T47D (cell line): Measurements from ENCODE around the genes HSPA8, OR8A1 and ROBO3.

DNA sequence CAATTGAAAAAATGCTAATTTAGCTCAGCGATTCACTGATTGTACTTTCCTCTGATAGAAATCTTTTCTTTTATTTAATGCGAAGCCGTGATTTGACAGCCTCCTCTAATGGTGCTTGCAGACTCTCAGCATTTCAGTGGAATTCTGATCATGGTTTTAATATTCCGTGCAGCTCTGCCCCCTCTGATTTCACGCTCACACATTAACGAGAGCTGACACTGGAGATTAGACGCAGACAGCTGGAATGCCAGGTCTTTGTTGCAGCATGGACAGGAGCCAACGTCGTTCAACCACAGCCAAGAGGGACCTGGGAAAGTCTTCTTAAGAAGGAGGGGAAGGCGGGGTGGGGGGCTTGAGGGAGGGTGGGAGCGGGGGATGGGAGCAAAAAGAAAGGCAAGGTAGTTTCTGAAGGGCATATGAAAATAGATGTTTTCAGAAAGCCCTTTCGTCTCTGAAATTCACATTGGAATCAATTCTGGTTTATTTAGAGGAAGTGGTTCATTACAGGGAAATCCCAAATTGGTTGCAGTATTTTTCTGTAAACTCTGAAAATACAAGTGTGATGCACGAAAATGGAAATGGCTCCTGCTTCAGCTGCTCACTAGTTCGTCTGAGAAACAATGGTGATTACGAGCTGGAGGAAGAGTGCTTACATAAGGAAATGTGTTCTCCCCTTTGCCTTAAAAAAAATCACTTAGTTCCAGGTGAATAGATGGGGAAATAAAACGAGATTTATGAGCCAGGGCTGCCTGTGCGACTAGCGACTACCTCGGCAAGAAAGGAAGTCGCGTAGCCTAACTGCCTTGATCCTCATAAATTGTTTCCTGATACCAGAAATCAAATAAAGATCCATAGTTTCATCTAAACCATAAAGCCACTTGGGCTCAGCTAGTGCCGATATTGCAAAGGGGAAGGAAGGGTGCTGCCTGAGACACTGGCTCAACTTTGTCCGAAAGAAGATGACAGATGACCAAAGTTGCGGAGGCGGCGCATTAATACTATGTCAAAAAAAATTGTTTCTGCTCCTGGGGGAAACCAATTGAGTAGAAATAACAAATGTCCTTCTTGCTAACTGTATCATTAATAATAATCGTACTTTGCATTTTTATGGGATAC lies 186.1 kb downstream of the BLID start:
- RRBS = no CpG with 5 or more reads among the region's 27 CpGs

GRCh38 chr11:121961139-121962000 lies 154.6 kb downstream of the BLID start:
- RRBS = no CpG with 5 or more reads among the region's 4 CpGs

DNA sequence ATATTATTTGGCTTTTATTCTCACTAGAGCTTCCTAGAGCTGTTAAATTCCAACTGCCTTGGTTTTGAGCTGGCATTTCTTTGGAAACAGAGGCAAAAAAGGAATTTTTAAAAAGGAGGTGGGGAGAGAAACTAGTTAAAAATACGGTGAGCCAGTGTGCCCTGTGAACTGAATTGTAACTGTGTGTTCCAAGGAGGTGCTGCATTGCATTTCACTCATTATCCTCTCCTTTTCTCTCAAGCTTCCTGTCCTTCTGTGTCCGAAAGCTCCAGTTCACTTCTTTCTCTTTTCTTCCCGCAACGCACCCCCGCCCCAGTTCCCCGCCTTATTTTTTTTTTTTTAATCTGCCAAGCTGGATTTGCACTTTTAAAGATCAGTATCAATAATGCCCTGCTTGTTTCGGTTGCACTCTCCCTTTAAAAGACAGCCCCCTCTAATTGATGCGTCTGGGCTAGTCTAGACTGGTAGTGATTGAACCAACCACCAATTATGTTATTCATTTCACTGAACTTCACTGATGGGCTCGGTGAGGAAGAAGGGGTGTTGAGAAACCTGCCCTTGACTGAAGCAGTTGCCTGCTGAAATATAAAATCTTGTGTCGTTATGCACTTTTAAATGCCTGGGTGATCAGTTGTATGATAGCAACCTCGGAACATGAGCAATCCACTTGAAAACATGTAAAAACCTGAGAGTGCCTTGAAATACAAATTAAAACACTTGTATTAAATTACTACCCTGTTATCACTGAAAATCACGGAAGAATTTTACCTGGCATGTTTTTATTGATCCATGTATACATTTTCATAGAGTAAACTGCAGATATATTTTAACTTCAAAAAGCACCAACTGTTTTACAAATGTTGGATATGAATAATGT lies 18.4 kb downstream of the BLID start:
- RRBS = no CpG with 5 or more reads among the region's 12 CpGs

- RRBS = no CpG with 5 or more reads among the region's 7 CpGs
Observed at GRCh38 chr11:122580531-122580851, 75.0 kb upstream of the UBASH3B start.

DNA sequence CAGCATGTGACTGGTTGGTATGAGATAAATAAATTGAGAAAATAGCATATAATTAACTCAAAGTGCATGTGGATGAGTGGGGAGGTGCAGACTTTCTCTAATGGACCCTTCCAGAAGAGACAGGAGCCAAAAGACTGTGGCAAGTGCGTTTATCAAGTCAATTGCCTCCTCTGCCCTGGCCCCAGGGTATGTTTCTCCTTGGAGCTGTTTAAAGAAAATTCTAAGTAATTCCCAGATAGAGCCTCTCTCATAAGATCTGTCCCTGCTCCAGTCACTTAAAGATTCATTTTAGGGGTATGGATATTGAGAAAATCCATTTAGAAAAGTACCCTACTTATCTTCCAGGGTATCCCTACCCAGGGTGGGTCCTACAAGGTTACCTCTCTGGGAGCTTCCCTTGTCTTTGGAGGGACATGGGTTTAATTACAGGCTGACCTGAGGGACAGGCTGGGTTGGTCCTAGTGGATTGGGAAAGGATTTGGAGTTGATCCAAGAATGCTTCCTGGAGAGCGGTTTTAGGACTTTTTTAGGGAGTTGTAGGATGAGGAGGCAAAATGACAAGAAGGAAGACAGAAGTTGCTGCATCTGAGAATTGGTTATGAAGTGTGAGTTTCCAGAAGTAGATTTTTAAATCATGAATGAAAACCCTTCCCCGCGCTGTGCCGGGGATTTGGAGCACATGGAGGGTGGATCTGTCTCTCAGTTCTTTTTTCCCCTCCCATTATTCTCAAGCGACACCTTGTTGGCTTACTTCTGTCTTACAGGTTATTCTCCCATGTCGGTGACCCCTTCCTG lies 61.8 kb upstream of the CRTAM start:
- RRBS = no CpG with 5 or more reads among the region's 7 CpGs

DNA sequence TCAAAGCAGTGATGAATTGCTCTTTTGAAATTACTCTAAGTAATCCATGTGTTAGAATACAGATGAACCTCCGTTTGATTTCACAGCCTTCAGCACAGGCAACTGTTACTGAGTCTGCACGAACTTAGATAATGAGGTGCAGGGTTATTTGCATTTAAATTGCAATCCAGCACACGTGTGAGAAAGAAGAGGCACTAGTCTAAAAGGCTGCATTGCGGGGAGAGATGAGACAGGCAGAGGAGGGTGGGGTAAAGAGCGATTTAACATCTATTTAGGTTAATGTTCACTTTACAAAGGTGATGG lies 24.9 kb upstream of the CRTAM start:
- RRBS = no CpG with 5 or more reads among the region's 5 CpGs

DNA sequence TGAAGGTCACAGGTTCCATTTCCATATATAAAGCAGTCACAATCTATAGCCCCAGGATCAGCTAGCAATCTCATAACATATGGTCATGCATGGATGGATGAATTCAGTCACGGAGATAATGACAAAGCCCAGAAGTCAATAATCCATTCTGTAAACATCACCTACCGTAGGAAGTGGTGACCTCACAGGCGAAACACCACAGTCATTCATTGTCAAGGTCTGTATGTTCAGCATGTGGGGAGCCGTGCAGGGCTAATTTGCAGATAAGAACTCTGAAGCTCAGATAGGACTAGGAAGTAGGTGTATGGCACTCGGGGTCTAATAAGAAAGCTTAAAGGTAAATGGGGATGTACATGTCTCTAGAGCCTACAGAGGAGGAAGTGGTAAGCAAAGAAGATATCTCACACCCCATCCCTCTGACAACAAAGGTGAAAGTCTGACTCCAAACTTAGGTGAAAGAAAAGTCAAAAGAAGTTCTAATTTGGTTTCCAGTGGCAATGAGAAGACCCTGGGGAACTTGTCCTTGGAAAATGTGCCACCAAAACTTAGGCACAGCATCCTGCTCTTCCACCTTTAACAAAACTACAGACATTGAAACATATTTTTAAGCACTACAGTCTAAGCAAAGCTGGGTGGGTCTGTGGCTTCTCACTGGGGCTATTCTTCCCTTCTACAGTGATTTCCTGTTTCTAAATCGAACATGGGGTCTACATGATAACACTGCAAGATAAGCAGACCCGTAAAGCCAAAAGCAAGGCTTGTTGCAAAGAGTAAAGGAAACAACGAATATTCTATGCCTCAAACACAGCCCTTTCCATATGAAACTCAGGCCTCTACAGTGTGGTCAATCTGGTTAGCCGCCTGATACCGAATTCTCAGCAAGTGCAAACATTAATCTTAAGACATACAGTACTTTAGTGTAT lies 5.2 kb downstream of the CRTAM start:
- RRBS = no CpG with 5 or more reads among the region's 10 CpGs

GRCh38 chr11:122851375-122852030 lies 13.2 kb downstream of the CRTAM start:
- RRBS = no CpG with 5 or more reads among the region's 12 CpGs

GRCh38 chr11:123061115-123062257 lies at the start of gene HSPA8:
TSS of gene HSPA8 (minus strand) at chr11:123062136.
- RRBS = 2% methylated on average over 13 of the region's 58 CpGs

GRCh38 chr11:123603744-123604378 lies 50.6 kb downstream of the SCN3B start:
- RRBS = no CpG with 5 or more reads among the region's 5 CpGs

DNA sequence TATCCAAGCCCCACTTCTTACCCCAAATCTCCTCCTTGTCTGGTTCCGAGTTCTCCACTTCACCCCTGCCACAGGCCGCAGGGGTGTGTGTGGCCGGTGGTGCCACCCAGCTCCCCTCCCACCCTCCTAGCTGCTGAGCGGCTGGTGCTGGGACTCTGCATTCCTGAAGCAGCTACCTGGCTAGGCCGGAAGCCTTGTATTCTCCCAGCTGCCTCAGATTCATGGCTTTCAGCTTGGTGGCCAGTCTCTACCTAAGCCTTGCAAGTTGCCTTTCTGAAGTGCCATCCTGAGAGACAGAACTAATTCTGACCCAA lies 690 bp downstream of the VWA5A start:
- RRBS = 9% methylated on average over 2 of the region's 5 CpGs

GRCh38 chr11:124170809-124171463 lies 12.2 kb upstream of the OR10D3 start:
- RRBS = 2% methylated on average over 7 of the region's 38 CpGs

GRCh38 chr11:124569600-124570172 lies at the start of gene OR8A1:
TSS of gene OR8A1 (plus strand) at chr11:124569997.
- RRBS = no CpG with 5 or more reads among the region's 4 CpGs

DNA sequence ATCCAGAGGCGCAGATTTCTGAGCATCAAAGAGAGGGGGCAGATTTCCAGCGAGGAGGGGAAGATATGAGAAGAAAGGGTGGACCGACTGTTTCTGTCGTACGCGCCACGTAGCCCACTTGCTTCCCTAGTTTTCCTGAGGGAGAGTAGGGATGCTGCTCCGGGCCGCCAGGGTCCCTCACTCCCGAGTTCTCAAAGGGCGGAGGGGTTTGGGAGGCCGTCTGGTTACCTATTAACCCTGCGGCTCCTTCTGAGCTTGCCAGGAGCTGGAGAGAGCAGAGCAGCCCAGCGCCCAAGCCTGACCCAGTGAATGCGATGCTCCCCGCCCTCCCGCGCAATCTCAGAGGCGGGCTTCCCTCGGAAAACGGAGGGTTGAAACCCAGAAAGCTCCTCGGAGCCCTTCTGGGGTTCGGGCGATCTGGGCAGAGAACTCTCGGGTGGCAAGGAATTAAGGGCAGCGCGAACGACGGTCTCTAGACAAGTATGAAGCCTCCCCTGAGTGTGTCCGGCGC lies 3.2 kb downstream of the ESAM start:
- RRBS = no CpG with 5 or more reads among the region's 31 CpGs

DNA sequence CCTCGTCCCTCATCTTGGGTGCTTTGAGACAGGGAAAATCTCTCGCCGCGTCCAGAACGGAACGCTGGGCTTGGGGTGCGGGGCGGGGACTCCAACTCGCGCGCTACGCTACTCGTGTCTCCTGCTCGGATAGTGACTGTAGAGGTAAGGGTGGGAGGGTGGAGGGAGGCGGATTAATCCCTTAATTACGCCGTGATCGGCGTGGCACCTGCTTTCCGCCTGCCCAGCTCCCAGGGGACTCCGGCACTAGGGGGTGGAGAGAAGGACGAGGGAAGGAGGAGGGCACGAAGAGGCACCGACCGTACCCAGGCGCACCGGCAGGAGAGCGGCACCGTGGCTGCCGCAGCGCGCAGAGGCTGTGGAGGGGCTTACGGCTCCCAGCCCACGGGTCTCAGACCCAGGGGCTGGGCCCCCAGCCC lies at the start of gene ROBO3:
ROBO3 (plus strand) TSS at position 302 of the 419 bp plus-strand sequence.
- RRBS = 12% methylated on average over 7 of the region's 34 CpGs

DNA sequence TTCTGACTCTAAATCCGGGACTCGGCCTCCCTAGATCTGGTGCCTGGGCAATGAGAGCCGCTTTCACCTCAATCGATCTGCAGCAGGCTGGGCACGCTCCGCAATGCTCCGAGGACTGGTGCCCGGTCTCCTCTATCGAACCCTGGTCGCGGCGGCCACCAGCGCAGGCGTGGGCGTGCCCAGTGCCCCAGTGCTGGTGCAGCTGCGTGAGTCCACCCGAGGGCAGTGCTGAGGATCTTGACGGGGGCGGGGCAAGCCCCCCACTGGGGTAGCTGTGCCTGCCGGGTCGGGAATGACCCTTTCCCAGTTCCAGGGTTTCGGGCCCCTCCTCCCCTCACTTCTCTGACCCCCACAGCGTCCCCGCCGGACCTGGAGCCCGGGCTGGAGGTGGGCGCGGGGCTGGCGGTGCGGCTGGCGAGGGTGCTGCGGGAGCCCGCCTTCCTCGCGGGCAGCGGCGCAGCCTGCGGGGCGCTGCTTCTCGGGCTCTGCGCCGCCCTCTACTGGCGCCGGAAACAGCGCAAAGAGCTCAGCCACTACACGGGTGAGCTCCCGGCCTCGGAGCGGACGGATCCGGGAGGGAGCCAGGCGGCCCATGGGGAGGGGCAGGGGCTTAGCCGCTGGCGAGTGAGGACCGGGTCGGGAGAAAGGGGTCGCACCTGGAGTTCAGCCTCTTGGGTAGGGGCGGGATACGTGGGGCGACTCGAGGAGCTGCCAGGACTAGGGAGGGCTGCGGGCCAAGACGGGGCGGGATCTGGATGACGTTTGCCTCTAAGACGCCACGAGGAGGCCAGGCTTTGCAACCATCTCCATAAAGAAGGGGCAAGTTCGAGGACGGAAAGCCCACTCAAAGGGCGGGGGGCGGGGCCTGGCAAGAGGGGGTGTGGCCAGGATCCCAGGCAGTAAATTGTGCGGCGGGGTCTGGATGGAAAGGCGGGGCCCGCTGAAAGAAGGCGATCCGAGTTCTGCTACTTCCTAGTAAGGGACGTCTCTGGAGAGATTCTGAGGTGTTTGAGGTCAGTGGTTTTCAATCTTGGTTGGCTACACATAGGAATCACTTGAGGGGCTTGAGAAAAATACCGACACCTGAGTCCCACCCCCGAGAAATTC lies 11.0 kb downstream of the ROBO3 start:
- RRBS = 6% methylated on average over 19 of the region's 80 CpGs

GRCh38 chr11:124892984-124893727 lies 4.5 kb downstream of the ROBO4 start:
- RRBS = no CpG with 5 or more reads among the region's 10 CpGs

- RRBS = 42% methylated on average over 9 of the region's 22 CpGs
Observed at GRCh38 chr11:124895142-124895980, 2.3 kb downstream of the ROBO4 start.

DNA sequence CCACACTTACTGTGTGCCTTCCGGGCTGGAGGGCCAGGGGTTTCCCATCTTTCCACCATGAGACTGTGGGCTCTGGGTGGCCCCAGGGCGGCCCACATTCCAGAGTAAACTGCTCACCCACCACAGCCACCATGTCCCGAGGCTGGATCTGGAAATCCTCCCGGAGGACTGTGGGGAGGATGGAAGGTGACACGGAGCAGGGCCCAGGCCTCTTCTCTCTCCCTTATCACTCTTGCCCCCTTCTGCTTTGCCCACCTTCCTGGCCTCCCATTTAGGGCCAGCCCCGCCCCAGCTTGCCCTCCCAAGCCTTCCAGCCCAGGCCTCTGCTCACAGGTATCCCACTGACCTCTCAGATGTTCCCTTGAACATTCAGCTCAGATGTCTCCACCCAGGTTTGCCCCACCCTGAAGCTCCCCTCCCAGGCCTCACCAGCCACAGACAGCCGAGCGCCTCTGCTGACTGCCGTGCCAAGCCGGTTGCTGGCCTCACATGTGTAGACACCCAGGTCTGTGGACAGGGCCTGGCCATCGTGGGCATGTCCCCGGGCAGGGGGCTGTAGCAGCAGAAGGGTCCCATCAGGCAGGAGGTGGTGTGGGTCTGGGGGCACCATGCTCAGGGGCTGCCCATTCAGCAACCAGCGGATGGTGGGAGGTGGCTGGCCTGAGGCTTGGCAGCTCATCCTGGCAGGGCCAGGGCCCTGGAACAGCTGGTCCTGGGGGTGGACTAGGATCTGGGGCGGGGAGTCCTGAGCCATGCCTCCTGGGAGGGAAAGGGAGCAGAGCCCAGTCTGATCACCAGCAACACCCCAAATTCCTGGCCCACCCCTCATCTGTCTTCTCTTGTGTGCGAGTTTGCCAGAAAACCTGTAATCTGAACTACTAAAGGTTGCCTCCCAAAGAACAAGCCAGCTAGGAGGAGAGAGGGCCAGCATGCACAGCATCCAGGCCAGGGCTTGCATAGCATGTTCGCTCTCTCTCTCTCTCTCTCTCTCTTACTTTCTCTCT lies 860 bp downstream of the ROBO4 start:
- RRBS = 59% methylated on average over 4 of the region's 16 CpGs

DNA sequence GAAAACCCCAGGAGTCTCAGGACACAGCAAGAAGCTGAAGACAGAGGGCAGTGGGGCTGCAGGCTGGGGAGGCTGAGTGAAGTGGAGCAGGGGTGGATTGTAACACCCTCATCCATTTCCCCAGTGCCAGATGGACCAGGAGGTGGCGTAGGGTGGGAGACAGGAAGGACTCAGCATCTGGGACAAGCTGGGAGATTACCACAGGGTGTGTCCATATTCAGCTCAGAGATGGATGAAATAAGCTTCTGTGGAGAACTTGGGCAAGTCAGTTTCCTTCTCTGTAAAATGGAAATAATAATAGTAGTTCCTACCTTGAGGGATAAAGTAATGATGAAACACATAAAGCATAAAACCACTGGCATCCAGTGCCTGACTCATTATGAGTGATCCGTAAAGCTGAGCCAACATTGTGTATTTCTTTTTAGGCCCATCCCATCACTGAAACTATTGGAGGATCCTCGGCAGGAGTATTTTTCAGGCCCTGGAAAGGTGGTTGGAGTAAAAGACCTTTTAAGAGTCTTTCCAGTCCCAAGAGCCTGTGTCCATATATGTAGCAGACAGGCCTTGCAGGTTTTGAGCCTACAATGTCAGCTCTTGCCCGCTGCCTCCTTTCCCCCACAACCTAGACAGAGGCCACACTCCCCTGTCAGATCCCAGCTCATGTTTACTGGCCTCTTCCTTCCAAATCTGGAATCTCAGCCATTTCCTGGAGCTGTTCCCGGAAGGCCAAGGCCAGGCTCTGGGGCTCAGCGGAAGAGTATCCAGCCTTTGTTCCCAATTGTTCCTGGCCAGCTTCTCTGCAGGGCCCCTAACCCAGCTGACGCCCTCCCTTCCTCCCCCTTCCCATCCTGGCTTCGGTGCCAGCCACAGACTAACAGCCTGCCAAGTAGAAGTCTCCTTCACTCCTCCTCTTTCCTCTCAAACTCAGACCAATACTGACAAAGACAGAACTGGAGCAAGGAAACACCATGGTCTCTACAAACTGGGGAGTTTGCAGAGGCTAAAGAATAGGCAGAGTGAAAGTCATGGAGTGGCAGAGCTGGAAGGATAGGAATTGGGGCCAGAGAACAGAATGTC lies 872 bp upstream of the ROBO4 start:
- RRBS = no CpG with 5 or more reads among the region's 8 CpGs